Renal cortical epithelial cell (primary cell): ENCODE measurements around the genes DPH2 and KLF17.

DNA sequence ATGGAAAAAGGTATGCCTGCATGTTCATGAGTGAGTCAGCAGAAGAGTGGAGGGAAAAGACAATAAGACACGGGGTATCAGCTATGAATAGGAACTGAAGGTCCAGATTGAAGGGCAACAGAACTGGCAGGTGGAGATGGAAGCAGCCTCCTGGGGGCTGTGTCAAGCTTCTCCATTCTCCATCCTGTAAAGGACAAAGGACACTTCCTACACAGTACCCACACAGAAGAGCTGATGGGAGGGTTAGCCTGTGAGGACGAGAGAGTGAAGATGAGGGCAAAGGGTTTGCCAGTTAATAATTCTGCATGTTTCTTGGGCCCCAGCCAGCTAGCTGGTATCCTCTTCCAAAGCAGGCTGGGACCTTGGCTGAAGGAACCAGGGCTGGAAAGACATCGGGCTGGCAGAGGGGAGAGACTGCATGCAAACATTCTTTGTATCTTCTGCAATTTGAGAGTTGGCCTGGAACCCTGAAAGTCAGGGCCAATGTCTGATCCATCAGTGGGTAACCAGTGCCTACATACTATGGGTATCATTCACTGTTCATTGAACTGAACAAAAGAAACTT, 5.7 kb upstream of the ELOVL1 start:
- RRBS = no CpG with 5 or more reads among the region's 3 CpGs

- RRBS = no CpG with 5 or more reads among the region's 13 CpGs
Measured at GRCh38 chr1:43533437-43534373, 3.0 kb downstream of the PTPRF start.

DNA sequence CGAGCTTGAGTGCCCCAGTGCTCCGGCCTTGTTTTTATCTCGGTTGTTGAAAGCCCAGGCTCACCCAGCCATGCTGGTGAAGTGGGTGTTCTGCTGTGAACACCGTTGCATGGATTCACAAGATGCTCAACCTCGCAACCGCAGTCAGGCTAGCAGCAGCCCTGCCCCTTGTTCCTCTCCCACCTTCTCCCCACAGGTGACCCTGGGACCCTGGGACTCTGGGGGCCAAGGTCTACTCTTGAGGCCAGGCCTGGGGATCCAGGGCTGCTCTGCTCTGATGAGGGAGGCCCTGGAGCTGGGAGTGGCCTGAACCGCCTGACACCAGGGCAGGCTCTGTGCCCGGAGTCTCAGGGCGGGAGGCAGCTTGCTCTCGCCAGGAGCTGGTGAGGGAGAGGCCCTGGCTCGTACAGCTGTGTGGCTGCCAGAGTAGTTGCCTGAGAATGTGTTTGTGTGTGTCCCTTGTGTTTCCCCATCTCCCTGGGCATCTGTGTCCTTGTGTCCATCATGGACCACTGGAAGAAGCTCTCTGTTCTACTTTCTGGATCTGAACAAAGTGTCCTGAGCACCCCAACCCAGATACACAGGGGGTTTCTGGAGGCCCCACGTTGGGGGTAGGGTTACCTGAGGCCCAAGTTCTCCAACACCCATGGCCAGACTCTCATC, 11.3 kb downstream of the PTPRF start:
- RRBS = no CpG with 5 or more reads among the region's 12 CpGs

GRCh38 chr1:43880459-43880923, 53.1 kb upstream of the ARTN start:
- RRBS = no CpG with 5 or more reads among the region's 7 CpGs

DNA sequence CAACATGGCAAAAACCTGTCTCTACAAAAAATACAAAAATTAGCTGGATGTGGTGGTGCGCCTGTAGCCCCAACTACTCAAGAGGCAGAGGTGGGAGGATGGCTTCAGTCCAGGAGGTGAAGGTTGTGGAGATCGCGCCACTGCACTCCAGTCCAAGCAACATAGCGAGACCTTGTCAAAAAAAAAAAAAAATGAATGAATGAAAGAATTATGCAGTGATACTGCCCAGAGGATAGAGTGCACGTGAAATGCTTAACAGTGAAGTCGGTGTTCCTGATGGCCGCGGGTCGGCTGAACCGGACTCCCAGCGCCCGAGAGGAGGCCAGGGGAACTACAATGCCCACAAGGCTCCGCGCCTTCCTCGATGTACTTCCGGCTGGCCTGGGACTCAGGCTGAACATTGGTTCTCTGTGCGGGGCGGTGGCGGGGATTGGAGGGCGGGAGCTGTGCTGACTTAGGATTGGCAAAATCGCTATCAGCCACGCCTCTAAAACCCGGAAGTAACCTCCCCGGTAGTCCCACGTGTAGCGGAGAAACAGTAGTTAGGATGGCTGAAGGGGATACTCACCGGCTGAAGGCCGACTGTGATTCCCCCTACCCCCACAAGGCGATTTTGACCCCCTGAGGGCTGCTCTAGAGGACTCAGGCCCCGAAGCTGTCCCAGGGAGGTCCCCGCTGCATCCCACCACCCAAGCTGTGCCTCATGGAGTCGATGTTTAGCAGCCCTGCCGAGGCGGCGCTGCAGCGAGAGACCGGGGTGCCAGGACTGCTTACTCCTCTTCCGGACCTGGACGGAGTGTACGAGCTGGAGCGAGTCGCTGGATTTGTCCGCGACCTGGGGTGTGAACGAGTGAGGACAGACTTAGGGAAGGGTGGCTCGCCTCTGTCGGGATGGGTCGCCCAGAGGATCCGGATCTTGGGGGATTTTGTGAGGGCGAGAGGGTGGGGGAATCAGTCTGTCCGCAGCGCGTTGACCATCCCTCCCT, at the start of gene DPH2:
Gene DPH2 (plus strand): TSS at position 538 of the 986 bp plus-strand sequence.
- RRBS = 1% methylated on average over 10 of the region's 53 CpGs

DNA sequence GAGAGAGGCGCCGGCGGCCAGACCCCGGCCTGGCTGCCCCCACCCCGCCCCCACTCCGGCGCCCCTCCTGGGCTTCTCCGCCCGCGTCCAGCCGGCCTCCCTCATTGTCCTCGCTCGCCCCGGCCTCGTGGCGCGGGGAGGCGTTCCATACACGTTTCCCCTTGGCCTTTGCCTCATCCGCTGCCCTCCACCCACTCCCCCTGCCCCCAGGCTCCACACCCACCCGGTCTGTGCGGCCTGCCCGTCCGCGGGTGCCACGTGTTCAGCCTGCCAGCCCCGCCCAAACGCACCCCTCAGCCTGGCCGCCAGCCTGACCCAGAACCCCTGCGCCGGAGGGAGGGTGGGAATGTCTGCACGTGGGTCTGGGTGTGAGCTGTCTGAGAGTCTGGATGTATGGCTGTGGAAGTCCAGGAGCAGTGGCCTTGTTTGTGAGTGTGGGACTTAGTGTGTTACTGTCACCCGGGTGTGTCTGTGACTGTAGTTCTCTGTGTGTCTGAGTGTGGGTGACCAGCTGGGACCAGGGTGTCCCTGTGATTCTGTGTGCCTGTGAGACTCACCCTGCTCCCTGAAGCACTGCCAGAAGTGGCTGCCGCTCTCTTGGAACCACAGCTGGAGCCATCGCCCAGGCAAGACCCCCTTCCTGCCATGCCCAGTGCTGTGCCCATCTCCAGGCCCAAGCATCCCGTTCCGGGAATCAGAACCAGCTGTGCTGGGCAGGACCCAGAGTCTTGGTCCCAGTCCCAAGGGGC, 783 bp downstream of the B4GALT2 start:
- RRBS = 0% methylated on average over 5 of the region's 37 CpGs

DNA sequence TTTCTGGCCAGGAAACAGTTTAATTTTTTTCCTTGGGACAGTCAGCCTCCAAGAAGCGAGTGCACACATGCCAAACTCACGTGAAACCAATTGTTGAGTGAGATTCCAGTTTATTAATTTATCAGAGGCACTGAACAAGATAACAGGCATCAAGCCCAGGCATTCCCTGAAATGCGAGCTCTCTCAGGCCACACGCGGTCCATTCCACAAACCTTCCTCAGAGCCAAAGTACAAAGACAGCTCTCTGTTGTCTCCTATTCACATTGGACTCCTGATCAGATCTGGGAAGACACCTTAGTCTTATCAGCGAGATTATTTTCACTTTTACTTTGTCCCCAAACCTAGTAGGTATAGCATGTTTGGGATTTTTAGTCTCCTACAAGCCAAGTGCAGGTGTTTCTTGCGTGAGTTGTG, 1.2 kb upstream of the SLC6A9 start:
- RRBS = no CpG with 5 or more reads among the region's 7 CpGs

DNA sequence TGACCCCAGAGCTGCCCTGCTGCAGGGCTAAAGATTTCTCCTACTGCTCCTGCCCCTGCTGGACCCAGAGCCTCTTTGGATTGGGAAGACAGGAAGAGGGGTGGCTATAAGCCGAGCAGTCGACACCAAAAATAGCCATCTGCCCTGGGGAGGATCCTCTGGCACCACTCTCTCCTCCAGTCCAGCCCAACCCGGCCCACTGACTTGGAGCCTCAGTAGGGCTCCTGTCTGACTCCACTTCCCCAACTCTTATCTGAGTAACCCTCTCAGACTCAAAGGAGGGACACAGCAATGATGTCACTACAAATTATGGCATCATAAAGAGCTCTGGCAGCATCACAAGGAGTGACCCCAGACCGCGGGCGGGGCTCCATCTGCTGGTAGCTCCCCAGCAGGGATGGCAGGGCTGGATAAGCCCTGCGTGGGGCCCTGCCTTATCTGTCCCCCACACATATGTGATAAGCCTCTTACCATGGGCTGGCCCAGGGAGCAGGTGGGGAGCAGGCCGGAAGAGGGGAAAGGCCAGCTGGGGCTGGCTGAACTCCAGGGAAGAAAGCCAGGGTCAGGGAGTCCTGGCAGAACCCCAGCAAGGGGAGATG, 4.5 kb upstream of the SLC6A9 start:
- RRBS = no CpG with 5 or more reads among the region's 8 CpGs

- RRBS = 98% methylated on average over 4 of the region's 37 CpGs
Measured at GRCh38 chr1:44118559-44119367, at the start of gene KLF17. Gene KLF17, plus strand, starts transcription at chr1:44118821.

DNA sequence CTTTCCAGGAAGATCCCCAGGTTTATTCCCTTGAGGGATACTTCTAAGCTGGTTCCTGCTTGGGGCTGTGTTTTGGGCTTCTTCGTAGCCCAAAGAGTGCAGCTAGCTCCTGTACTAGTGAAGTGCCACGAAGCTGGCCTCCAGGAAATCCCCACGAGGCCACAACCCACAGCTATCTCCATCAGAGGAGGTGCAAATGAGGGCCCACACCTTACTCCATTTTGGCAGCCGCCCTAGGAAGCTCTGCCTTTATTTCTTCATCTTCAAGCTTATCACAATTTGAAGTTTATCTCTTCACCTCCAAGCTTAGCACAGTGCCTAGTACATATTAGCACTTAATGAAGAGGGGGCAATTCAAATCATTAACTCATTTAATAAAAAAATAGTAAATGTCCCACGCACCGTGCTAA, 544 bp upstream of the DMAP1 start:
- RRBS = no CpG with 5 or more reads among the region's 6 CpGs

GRCh38 chr1:44223719-44224072, 10.4 kb downstream of the DMAP1 start:
- RRBS = no CpG with 5 or more reads among the region's 5 CpGs

- RRBS = no CpG with 5 or more reads among the region's 2 CpGs
Measured at GRCh38 chr1:44274637-44275195, 61.4 kb downstream of the DMAP1 start.

GRCh38 chr1:44276650-44277722, 63.7 kb downstream of the DMAP1 start:
- RRBS = no CpG with 5 or more reads among the region's 3 CpGs

DNA sequence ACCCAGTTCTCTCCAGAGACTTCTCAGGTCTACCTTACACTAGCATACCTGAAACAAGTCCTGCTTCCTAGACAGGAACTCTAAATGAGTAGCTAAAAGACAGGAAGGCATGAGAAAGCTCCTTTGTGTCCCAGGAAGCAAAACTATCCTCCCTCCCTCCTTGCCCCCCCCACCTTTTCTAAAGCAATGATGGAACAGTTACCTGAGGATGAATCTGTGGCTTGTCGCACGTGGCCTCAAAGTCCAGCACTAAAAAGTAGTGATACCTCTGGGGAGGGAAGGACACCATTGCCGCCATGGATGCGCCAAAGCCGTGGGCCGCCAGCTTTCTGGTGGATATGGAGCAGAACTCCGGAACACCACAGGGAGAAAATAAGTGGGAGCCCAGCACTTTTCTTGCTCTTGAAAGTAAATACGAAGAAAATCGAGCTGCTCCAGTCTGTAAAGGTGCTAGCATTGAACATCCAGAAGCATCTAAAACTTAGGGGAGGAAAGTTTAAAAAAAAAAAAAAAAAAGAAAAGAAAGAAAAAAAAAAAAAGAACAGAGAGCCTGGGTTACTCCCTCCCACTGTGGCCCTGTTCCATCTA, 16.1 kb downstream of the ERI3 start:
- RRBS = no CpG with 5 or more reads among the region's 9 CpGs

GRCh38 chr1:44484182-44484598, 79.1 kb downstream of the RNF220 start:
- RRBS = no CpG with 5 or more reads among the region's 9 CpGs

DNA sequence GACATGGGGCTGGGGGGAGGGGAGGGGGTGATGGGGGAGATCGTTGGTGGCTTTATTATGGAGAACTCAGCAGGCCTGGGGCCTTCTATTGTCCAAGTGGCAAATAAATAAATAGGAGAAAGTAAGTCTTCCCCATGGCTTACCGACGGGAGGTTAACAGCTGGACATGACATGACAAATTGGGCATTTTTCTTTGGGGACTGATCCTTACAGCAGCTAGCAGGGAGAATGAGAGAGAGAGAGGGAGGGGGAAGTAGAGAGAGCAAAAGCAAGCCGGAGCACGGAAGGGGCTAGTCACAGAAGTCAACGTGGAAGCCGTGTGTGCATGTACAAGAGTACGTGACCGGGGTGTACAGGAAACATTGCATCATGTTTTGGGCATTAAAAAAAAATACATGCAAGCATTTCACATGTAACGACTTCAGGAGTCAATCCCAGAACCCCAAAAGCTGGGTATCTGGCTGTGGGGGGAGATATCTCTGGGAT, 130.9 kb downstream of the TMEM53 start:
- RRBS = 34% methylated on average over 6 of the region's 10 CpGs

GRCh38 chr1:44643962-44644572, 30.2 kb downstream of the TMEM53 start:
- RRBS = no CpG with 5 or more reads among the region's 8 CpGs

- RRBS = no CpG with 5 or more reads among the region's 4 CpGs
Measured at GRCh38 chr1:44696696-44697147, 22.2 kb downstream of the ARMH1 start.

DNA sequence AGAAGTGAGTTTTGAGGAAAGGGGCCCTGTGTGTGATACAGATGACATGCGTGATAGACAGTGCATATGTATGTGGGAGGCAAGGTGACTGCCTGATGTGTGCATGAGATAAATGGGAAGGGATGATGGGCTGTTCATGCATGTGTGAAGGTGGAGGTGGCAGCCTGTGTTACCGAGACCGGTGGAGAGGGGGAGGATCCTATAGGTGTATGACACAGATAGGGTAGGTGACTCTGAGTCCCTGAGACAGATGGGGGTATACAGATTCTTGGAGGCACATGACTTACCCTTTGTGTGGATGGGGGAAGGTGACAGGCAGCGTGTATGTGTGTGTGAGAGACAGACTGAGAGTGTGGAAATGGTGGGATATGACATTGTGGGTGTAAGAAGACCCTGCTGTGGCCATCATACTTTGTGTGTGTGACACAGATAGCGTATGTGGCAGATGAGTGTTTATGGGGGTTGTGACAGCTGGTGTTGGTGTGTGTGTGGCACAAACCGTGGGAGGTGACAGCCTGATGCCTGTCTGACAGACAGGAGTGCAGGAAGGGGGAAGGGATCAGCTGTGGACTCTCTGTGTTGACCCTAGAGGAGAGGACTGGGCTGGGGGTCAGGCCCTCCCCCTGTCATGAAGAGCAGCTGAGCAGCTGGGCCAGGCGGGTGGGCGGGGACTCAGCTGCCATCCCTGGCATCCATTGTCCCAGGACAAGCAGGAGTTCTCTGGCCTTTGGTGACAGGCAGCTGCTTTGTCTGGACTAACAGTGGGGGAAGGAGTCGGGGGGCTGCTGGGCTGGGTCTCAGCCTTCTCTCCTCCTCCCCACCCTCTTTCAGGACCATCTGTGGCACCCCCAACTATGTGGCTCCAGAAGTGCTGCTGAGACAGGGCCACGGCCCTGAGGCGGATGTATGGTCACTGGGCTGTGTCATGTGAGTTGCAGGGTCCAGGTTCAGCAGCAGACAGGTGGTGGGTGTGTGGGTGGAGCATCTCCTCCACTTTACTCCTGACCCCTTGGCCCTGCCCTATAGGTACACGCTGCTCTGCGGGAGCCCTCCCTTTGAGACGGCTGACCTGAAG, 2.1 kb downstream of the PLK3 start:
- RRBS = no CpG with 5 or more reads among the region's 14 CpGs

DNA sequence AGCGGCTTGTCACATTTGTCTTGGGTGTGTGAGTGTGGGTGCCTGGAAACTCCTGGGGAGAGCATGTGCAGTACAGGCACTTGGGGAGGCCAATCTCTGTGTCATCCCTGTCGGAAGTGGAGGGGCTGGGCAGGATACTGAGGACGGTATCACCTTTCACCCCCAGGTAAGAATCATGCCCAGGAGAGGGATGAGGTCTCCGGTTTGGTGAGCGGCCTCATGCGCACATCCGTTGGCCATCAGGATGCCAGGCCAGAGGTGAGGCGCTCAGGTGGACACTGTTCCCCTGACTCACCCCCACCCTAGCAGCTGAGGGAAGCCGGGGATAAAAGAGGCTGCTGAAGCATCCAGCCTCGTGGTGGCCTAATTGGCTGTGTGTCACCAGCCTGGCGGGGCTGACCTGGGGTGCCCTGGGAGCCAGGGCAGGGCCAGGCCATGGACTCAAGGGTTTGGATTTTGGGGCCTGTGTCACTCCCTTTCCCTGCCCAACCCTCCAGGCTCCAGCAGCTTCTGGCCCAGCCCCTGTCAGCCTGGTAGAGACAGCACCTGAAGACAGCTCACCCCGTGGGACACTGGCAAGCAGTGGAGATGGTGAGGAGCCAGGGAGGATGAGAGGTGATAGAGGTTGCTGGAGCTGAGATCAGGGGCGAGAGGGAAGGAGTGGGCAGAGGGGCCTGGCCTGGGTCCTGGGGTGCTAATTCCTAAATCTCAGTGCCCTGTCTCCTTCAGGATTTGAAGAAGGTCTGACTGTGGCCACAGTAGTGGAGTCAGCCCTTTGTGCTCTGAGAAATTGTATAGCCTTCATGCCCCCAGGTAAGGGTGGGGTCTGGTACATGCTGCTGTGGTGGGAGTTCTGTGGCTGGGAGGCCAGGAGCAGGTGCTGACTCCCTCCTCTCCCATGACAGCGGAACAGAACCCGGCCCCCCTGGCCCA, 3.5 kb downstream of the DYNLT4 start:
- RRBS = no CpG with 5 or more reads among the region's 15 CpGs